Endometrial microvascular endothelial cells (primary cell): ENCODE measurements around the genes AMELX and PRPS2.

- RAMPAGE, long total RNA = no peak
Observed at GRCh38 chrX:9560319-9560781, 95.5 kb downstream of the TBL1X start.

- RAMPAGE, long total RNA = no peak
Observed at GRCh38 chrX:9786795-9787375, 656 bp downstream of the SHROOM2 start.

DNA sequence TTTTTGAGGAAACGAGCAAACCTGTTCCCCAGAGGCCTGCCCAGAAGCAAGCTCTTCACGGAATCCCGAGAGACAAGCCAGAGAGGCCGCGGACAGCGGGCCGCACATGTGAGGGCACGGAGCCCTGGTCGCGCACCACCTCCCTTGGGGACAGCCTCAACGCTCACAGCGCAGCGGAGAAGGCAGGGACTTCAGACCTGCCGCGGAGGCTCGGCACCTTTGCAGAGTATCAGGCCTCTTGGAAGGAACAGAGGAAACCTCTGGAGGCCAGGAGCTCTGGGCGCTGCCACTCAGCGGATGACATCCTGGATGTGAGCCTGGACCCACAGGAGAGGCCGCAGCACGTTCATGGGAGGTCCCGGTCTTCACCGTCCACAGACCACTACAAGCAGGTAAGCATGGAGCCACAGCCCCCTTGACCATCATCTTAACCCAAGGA, 70.8 kb upstream of the CLDN34 start:
- RAMPAGE, long total RNA = no peak

DNA sequence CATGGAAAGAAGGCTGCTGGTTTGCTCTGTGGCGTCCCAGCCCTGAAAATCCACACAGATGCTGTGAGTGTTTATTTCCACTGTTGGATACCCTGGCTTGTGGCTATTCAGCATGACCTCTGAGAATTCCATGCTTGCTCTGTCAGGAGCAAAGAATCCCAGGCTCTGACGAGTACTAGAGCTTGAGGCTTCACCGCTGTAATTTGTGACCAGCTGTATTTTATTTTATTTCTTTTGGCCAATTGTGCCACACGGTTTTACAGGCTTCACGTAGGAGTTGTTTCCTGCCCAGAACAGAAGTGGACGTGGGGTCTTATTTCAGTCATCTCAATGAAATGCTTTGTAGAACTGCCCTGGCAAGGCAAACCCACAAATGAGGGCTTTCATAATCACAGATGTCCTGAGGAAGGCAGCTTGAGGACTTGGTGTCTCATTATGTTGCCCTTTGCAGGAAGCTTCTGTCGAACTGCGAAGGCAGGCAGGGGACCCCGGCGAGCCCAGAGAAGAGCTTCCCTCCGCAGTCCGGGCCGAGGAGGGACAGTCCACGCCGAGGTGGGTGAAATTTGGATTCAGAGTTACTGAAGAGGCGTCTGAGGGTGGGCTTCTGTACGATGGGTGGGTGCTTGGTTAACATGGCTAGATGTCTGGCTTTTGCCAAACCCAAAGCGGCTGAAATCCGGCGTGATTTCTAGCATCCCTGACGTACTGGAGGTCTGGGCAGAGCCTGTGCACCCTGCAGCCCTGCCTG, 69.2 kb upstream of the CLDN34 start:
- RAMPAGE, long total RNA = no peak

- RAMPAGE, long total RNA = no peak
Observed at GRCh38 chrX:10016110-10016955, 49.2 kb downstream of the CLDN34 start.

- RAMPAGE, long total RNA = no peak
Observed at GRCh38 chrX:10176127-10176917, 19.5 kb downstream of the CLCN4 start.

GRCh38 chrX:10566726-10567635, 53.4 kb downstream of the MID1 start:
- RAMPAGE, long total RNA = no peak

GRCh38 chrX:10633661-10634083, 13.3 kb upstream of the MID1 start:
- RAMPAGE, long total RNA = no peak

- RAMPAGE, long total RNA = no peak
Observed at GRCh38 chrX:11135122-11135838, 24.1 kb downstream of the HCCS start.

DNA sequence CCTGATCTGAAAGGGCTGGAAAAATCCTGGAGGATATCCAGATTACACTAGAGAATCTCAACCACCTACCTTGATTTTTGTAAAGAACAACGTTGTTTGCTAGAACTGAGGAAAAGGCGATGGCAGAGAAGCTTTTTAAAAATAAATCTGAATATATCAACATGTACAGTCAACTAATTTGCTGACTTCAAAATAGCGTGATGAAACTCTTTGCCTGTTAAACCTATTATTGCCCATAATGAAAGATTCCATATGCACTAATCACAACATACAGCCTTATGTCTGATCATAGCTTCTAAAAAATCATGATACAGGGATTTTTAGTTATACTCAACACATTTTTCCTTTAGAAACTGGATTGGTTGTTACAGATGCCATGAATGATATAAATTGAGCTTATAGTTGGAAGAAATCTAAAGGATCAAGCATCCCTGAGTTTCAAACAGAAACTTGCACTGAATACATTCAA, at the start of gene AMELX:
AMELX (plus strand) TSS at position 416 of the 469 bp plus-strand sequence.
- RAMPAGE, long total RNA = no peak

DNA sequence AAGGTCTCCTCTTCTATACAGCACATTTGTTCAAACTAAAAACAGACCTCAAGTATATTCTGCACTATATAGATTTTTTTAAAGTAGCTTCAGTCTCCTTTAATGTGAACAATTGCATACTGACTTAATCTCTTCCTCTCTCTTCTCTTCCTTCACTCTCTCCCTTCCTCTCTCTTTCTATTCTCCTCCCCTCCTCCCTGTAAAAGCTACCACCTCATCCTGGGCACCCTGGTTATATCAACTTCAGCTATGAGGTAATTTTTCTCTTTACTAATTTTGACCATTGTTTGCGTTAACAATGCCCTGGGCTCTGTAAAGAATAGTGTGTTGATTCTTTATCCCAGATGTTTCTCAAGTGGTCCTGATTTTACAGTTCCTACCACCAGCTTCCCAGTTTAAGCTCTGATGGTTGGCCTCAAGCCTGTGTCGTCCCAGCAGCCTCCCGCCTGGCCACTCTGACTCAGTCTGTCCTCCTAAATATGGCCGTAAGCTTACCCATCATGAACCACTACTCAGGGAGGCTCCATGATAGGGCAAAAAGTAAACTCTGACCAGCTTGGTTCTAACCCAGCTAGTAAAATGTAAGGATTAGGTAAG, 3.5 kb downstream of the AMELX start:
- RAMPAGE, long total RNA = no peak

- RAMPAGE, long total RNA = no peak
Observed at GRCh38 chrX:11419043-11419483, 125.8 kb downstream of the AMELX start.

GRCh38 chrX:11424168-11425284, 131.3 kb downstream of the AMELX start:
- RAMPAGE, long total RNA = no peak

GRCh38 chrX:11768059-11768633, 10.1 kb downstream of the MSL3 start:
- RAMPAGE, long total RNA = no peak

DNA sequence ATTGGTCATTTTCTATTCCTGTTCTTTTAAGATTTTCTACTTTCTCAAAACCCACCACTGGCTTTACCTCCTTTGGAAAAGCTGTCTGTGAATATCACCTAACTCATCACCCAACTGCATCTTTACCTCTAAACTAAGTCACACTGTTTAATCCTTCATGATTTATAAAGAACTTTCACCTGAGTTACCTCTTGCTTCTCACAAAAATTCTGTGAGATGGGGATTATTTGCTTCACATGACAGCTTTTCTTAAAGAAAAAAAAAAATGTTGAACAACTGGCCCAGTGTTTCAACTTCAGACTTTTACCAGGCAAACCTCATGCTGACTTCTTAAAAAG, 71.6 kb upstream of the PRPS2 start:
- RAMPAGE, long total RNA = no peak

DNA sequence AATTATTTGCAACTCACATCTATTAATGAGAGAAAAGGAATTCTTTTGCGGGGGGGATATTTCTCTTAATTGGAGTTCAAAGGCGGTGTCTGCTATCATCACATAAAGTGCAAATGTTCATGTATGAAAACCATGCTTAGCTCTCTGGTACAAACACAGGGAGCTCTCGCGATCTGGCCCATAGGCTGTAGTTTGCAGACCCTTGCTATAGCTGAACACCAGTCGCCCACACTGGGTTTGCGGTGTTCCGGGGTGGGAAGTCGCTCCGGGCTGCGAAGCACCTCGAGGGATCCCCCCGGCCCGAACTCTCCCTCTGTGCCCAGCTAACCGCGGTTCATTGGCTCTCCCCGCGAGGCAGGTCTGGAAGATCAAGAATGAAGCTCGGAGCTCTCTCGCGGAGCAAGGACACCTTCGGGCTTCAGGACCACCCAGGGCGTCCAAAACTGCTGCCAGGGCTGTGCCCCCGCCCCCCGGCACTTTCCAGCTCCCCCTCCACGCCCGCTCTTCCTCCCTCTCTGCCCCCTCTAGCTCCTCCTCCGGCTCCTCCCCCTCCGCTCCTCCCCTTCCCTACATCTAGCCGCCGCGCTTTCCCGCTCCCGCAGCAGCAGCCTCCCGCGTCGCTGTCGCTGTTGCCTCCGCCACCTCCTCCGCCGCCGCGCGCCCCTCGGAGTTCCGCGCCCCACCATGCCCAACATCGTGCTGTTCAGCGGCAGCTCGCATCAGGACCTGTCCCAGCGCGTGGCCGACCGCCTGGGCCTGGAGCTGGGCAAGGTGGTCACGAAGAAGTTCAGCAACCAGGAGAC, at the start of gene PRPS2:
PRPS2 (plus strand) TSS at position 599 of the 803 bp plus-strand sequence.
- RAMPAGE, long total RNA = start-site peak on the plus strand centred at position 588 of the sequence, 33 bp wide, 84 and 177 reads in 2 replicates

DNA sequence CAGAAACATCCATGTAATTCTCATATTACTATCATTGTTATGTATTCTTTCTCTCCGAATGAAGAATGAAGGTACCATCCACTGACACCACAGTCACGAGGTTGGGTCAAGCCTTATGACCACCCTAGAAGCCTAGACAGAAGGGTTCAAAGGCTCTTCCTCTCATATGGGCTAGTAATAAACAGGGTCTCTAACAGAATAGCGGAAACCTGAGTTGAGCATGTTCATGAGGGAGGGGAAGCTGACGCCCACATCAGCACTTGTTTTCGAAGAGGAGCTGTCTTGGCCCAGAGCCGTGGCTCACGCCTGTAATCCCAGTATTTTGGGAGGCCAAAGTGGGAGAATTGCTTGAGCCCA, 21.6 kb upstream of the TMSB4X start:
- RAMPAGE, long total RNA = no peak

DNA sequence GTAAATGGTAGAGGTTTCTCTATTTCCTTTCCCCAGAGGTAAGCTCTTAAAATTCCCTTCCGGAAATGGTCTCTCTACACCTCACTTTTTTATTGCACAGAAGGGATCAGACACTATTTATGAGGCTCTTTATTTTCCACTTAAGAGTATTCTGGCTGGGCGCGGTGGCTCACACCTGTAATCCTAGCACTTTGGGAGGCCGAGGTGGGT, 17.7 kb upstream of the TMSB4X start:
- RAMPAGE, long total RNA = no peak

DNA sequence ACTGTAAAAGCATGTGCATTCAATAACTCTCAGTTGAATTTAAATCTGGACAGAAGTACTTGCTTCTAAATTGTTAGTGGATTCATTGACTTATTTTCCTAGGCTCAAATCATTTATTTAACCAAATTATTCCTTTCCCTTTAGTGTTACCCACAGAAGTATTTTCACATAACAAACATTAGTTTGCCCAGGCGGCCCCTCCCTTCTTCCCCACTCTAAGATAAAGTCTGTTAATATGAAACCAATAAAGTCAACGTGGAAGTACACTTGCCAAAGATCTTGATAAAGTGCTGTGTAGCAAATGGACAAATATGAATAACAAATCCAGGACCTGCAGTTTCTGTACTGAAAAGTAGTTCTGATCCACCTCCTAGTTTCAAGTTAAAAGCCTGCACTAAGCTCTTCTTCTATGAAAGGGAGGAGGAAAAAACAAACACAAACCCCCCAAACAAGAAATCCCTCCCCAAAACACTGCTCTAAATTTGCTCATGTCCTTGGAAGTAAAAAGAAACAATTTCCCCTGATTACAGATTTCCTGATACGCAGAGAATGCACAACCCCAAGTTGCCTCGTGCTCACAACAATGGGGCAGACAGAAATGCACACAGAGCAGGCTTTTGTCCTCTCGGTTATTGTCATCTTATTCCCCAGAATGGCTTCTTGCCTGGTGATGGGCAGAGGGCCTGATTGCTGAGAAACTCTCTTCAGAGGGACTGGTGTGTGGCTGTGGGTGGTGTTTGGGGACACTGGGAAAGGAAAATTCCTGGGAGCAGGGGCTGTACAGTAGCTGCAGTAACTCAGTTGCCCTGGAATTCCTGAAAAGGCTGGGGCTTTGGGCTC, 23.2 kb downstream of the TMSB4X start:
- RAMPAGE, long total RNA = no peak

DNA sequence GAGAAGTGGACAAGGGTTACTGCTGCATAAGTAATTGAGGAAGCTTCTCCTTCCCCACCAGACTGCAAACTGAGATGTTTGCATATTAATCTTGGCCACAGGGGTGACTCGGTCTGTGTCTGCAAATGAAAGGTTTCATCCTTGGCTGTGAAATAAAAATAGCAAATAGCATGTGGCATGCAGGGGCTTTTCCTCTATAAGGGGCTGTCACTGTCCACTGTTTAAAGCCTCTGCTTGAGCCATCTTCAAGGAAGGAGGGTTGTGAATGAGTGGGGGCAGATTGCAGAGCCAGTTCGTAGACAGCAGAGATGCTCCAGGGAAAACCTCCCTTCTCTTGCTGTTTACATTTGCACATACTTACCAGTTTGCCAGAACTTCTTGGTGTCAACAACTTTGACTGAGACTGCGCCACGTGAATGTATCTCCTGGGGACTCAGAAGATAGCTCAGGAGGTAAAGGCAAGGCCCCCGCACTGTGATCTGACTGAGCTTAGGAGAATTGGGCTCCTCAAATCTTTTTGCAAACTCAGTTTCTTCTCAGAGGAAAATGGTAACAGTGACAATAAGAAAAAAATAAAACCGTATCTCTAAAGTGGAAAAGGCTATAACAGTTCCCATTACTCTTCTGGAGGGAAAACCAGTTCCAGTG, 33.4 kb downstream of the TMSB4X start:
- RAMPAGE, long total RNA = no peak